Epidermal melanocyte (primary cell): ENCODE measurements around the gene TRIM4.

DNA sequence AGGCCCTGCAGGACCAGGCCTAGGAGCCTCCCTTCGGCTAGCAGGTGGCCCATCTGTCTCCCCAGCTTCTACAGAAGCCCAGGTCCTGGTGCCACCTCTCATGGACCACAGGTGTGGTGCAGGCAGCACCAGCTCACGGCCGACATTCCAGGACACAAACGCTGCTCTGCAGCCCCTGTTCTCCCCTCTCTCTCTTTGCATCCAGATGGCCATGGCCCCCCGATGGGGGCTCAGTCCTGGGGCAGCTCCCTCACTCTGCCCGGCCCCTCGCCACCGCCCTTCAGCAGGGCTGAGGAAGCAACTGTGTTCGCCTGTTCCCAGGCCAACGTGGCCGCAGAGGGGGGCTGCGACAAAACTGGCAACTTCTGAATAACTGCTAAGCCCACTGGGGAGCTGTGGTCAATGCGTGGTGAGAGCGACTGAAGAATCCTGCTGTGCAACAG lies 10.2 kb downstream of the TECPR1 start:
- RRBS, result no CpG with 5 or more reads among the region's 14 CpGs

DNA sequence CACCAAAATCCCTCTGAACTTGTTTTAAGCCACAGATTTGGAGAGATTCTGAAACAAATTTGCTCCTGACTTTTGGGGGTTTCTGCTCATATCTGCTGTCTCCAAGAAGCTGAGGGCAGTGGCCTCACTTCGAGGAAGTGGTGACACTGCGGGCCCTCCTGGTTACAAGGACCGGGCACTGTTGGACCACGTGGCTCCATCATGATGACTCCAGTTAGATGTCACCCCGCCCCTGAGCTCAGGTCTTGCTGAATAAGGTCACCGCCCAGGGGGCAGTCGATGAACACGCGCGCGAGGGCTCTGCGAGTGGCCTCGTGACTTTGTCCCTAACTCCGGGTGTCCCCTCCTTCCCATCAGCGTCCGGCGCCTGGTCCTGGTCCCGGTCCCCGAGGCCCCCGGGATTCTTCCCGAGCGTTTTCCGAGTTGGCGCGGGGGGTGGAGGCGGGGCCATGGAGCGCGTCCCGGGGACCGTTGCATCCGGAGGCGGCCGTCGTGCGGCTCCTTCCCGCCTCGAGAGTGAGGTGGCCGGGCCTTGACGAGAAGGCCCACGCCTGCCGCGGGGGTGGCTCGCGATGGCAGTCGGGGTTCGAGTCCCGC lies 755 bp upstream of the NPTX2 start:
- RRBS, result 3% methylated on average over 18 of the region's 47 CpGs

GRCh38 chr7:98921506-98921948 lies 43.2 kb downstream of the TRRAP start:
- RRBS, result no CpG with 5 or more reads among the region's 17 CpGs

DNA sequence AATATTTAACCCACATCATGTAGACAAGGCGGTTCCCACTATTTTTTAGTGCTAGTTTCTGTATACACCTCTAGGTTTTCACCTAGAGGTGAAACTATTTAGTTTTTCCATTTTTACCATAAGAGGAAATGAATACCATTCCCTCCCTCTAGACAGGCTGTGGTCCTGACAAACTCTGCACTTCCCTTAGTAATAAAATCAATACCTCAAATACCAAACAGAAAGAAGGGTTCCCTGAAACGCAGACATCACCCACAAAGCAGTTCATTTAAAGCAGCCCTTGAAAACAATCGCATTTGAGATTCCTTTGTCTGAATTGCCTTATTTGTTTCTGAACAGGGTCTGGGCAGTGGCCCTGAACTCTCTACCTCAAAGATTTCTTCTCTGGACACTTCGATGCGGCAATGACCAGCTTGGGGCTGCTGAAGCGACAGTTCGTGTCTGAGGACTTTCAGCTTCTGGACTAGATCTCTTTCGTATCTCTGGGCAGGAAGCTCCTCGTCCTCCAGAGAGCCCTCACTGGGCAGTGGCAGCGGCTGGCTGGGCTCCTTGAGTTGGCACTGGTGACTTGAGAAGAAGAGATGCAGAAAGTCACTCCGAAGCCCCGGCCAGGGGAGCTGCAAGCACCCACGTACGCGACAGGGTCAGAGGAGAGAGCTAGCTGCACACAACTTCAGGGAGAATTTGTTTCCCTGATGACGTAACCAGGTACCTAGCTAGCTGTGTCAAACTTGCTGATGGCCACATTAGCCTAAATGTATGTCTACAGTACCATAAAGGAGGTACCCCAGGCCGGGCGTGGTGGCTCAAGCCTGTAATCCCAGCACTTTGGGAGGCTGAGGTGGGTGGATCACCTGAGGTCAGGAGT lies 96.4 kb downstream of the SMURF1 start:
- RRBS, result no CpG with 5 or more reads among the region's 18 CpGs

- RRBS, result no CpG with 5 or more reads among the region's 9 CpGs
Observed at GRCh38 chr7:99107359-99107814, 36.5 kb downstream of the SMURF1 start.

DNA sequence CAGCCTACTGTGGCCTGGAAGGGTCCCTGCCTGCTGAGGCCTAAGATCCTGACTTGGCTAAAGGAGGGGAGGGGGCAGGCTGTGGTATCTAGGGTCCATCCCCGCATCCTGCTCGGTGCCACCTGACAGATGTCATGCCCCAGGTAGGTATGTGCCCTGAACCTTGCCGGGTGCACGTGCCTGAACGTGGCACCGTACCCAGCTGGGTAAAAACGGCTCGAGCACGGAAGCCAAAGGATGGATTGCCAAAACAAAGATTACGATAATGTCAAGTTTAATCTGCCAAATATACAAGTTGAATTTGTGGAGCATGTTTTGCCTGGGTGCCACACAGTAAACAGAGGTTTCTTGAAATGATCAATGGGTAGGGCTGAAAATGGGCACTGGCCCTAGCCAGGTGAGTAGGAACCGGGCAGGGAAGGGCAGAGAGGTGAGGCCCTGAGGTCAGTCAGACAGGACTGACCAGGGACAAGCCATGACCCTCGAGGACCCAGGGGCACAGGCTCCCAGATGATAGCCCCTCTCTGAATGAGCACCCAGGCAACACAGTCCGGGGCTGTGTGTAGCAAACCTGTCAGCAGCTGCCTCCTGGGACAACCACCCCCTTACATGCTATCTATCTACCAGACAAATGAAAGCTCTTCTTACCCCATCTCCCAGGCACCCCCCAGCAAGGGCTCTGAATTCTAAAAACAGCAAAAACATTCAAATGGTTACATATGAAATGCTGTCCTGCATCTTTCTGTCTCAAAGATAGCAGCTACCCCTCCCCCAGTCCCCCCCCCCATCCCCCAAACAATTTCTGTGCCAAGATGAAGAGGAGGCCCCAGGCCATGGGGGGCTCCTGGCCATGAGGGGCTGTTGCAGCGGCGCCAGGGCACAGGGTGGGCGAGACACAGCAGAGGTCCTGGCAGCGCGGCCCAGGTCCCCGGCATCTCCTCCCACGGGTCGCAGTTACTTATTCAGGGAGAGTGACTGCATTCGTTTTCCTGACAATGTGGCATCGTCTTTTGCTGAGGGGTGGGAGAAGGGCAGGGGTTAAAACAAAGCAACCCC lies 12.3 kb downstream of the PDAP1 start:
- RRBS, result no CpG with 5 or more reads among the region's 23 CpGs

- RRBS, result no CpG with 5 or more reads among the region's 10 CpGs
Observed at GRCh38 chr7:99418191-99418603, 9.4 kb downstream of the BUD31 start.

GRCh38 chr7:99419794-99420845 lies 11.4 kb downstream of the BUD31 start:
- RRBS, result no CpG with 5 or more reads among the region's 22 CpGs

DNA sequence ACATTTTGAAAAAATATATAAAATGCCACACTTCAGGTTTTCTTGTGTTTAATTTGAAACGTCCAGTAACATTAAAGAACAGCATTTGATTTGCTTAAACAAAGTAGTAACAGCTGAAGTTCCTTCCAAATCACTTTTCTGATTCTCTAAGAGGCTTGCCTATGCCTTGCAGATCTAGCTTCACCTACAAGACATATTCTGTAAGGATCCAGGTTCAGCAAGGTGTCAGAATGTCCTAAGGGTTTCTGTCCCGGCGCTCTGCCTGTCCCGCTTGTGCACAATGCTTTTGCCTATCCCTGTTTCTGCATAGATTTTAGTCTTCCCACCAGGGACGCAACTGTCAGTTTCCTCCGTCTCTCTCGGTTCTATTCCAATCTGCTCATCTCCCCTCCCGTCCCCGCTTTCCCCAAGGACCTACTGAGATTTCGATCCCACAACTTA lies 704 bp upstream of the ZNF655 start:
- RRBS, result no CpG with 5 or more reads among the region's 10 CpGs

DNA sequence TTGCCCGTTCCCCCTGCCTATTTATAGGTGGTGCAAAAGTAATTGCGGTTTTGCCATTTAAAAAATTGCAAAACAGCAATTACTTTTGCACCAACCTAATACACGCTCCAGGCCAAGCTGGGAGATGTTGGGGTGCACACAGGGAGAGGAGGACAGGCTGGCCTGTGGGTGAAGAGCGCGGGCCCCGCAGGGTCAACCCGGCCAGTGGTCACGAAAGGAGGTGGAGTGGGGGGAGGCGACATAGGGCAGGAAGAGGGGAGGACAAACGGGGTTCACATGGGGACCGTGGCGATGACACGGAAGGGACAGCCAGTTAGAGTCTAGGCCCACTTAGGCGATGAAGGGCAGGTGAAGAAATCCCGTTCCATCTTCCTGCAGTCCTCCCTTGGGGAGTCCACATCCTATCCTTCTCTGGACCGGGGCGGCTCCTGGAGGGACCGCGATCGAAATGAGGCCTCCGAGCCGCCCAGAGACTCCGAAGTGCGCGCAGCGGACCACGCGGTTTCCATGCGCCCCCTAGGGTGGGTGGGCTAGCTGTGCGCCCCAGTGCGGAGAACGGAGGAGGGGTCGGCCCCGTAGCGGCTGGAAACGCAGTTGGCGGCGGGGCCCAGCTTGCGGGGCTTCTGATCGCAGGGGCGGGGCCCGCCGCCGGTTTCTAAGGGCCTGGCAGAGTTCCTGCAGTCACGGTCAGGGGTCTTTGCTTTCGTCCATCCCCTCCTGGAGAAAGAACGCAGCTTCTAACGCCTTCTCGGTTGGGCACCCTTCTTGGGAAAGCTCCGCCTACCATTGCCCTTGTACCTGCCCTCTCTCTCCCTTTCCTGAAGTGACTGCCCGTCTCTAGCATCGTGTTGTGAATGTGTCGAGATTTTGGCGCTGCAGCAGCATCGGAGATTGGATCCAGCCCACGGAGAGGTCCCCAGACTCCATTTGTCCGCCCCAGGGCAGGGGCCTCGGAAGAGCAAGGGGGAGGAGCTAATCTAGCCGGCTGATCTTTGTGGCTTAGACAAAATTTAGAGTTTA lies 18.0 kb upstream of the TMEM225B start:
- RRBS, result no CpG with 5 or more reads among the region's 59 CpGs

- RRBS, result no CpG with 5 or more reads among the region's 3 CpGs
Observed at GRCh38 chr7:99752449-99752992, 17.5 kb upstream of the CYP3A7 start.

DNA sequence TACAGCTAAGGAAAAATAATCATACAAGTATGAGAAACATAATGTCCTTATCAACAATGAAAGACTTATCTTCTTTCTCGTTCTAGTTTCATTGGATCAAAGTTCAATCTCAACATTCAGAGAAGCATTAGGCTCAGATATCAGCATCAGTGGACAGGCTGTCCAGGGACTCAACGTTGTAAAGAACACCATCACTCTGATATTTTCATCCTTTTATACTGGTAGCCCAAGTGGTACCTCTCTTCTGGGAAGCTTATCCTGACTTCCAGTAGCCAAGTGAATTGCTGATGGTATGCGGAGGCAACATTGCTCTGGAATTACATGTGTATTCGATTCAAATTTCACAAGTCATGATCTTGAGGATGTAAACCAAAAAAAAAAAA lies 3.1 kb upstream of the CYP3A4 start:
- RRBS, result no CpG with 5 or more reads among the region's 4 CpGs

- RRBS, result no CpG with 5 or more reads among the region's 2 CpGs
Observed at GRCh38 chr7:99791808-99792109, 7.8 kb upstream of the CYP3A4 start.

- RRBS, result 3% methylated on average over 27 of the region's 86 CpGs
Observed at GRCh38 chr7:99918778-99919907, at the start of gene TRIM4. TRIM4 (minus strand) TSS chr7:99919530.

- RRBS, result 50% methylated on average over 2 of the region's 16 CpGs
Observed at GRCh38 chr7:99966642-99967472, 9.0 kb downstream of the AZGP1 start.

DNA sequence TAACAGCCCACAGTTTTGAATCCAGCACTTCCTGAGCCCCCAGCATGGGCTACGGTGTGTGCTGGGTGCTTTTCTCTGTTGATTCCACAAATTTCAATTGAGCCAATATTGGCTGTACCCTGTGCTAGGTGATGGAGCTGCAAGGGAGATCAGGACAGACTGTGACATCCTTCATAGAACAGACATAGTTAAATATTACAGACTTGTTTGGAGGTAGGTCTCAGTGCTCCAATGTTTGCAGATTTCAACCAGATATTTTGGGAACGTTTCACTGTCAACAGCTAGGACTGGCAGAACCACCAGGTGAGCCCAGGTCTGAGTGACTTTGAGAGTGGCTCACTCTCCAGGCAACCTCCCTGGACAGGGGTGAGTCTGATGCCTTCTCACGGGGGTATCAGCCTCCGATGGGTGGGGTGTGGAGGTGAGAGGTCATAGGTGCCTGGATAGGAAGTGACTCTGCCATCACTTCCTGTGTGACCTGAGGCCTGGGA lies 4.7 kb downstream of the AZGP1 start:
- RRBS, result no CpG with 5 or more reads among the region's 4 CpGs

- RRBS, result no CpG with 5 or more reads among the region's 12 CpGs
Observed at GRCh38 chr7:99992431-99992633, 16.5 kb upstream of the AZGP1 start.

- RRBS, result no CpG with 5 or more reads among the region's 9 CpGs
Observed at GRCh38 chr7:100003487-100004272, 11.7 kb upstream of the ZKSCAN1 start.

DNA sequence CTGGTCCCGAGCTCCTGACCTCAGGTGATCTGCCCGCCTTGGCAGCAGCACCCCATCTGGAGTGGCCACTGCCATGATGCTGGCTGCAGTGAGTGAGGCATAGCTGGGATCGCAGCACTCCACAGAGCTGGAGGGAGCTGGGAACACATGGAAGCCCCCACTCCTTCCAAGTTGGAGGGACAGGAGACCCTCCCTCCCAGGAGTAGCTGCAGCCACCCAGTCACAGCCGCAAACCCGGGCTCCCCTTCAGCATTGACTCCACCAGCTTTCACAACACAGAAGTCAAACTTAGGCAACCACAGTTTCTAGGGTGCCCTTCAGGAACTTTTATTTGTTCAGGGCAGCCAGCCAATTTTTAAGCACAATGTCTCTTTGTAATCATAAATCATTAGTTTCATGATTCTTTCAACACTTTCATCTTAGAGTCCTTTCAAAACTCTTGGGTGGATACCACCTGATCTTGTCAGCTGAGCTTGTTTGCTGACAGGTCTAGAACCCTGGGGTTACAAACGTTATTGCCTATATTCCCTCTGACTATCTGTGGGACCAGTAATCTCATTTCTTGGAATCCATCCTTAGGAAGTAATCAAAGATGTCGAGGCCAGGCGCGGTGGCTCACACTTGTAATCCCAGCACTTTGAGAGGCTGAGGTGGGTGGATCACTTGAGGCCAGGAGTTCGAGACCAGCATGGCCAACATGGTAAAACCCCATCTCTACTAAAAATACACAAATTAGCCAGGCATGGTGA lies 2.7 kb upstream of the ZKSCAN1 start:
- RRBS, result no CpG with 5 or more reads among the region's 10 CpGs

DNA sequence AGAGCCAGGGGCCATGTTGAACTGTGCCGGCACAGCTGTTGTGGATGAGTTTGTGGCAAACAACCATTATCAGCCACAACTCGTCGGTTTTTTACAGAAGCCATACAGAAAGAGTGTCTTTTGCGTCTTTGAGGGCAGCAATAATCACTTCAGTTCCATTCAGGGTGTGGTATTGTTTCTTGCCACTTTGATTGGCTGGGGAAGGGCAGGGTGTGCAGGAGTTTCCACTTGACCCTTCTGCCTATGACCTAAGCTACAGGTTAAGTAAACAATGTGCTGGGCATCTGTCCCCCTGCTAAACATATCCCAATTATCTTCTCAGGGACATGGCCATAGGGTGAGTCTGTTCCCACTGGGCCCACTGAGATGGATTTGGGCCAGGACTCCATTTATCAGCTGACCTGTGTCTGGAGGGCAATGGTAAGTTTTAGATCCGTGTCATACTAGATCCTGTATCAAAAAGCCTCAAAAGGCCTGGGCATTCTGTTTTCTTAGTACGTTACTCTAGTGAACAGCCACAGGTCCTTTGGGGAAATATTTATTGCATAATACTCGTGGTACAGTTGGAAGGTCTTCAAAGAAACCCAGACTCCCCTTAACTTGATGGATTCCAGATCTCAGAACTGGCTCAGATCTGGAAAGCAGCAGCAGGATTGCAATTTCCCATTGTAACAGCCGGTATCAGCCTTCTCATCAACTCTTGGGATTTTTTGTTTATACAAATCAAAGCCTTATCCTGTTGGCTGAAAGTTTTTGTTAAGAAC lies 15.9 kb downstream of the ZNF3 start:
- RRBS, result no CpG with 5 or more reads among the region's 8 CpGs